Gallbladder (tissue), 1 donor: ENCODE measurements around the genes EPS8 and CAPZA3.

DNA sequence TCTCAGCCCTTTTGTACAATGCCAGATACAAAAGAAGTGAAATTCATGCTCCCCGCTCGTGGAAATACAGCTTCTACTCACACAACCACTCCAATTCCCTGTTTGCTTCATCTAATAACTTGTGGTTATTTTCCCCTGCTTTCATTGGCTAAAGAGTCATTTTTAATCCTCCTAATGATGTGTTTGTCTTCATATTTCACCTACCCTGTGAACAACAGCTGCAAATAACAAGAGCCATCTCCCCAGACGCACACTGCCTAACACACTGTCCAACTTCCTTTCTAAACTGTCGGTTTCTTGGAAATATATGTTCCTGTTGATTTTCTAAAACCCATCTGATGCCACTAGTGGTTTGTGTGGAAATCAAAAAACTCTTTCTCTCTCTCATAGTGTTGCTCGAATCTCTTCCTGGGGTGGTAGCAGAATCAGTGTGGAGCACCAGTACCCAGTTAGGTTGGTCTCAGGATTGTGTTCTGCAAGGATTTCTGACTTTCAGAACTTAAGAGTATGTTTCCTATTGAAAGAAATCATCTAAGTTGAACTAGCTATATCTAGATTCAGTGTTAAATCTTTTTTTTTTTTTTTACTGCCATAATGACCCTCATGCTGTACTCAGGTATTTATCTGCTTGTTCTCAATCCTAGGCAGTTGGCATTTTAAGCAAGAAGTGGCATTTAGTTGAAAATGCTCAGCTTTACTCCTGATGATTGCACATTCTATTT, 226.9 kb downstream of the EPS8 start:
- PRO-cap = no peak

DNA sequence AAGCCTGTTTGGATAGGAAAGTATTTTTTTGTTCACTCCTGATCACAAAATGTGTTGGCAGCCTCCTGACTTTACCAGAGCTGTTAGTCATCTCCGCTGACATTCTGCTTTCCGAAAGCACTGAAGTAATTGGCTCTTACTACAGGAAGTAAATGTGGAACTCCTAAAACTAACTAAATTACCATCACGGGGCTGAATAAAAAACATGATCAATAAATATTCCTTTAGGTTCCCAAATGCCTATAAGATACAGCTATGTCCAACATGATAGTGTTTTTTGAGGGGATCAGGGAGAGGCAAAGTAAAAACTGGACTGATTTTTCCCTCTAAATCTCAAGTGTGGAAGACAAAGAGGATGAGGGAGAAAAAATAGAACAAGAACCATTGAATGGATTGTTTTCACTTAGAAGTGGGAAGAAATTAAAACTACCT, 225.4 kb downstream of the EPS8 start:
- PRO-cap = no peak

DNA sequence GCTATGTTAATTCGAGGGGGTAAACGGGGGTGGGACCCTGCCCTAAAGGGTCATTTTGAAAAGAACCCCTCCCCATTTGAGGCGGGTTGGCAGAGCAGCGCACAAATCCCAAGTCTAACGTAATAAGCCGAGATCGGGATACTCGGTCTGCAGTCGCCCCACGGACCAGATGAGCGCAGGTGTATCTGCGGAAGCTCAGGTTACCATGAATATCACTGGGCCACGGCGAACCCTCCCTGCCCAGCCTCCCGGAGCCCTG, 592 bp downstream of the EPS8 start:
- PRO-cap = unidirectional peak, plus-strand start at position 152 of the sequence

DNA sequence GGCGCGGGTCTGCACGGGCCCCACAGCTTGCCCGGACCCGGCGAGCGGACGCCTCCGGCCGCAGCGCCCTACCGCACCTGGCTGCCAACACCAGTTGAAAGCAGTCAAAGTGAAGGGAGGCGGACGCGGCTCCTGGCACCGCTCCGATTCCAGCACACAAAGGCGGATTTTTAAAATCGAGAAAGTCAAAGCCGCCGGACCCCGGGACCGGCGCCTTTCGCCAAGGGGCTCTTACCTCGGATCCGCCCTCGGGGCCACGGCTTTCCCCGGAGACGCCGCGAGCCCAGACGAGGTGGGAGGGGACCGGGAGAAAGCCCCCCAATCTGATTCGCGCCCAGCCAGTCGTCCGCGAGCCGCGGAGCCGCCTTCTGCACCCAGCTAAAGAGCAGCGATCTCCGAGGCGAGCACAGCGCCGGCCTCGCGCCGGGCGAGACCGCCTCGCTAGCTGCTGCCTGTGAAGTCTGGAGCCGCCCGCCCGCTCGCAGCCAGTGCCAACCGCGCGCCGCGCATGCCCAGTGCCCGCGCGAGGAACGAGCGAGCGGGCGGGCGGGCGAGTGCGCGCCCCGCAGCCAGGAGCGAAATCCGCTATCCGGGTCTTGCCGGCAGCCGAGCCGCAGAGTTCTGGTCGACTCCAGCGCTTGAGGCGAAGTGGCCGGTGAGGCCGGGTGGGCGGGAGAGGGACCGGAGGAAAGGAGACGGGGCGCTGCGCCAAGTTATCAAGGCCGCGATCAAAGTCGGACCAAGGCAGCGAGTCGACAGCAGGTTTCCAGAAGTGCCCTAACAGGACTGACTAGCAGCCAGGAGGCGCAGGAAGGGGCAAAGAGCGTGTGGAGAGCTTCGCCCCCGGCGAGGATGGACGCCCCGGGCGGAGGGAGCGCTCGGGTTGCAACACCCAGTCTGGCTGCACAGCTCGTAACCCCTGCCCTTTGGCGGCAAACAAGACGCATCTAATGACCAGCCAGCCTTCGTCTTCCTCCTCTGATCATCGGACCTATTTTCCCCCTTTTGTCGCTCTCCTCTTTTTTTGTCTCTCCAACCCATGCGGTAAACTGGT, at the start of gene EPS8:
TSS of gene EPS8 (minus strand) at position 463 of the 1,054 bp plus-strand sequence.
- PRO-cap = bidirectional peak, plus-strand start at position 107 of the sequence, minus-strand start at position 83 of the sequence; bidirectional peak, plus-strand start at position 515 of the sequence, minus-strand start at position 463 of the sequence; bidirectional peak, plus-strand start at position 588 of the sequence, minus-strand start at position 623 of the sequence

- PRO-cap = no peak
Measured at GRCh38 chr12:15832177-15832586, 43.0 kb upstream of the EPS8 start.

DNA sequence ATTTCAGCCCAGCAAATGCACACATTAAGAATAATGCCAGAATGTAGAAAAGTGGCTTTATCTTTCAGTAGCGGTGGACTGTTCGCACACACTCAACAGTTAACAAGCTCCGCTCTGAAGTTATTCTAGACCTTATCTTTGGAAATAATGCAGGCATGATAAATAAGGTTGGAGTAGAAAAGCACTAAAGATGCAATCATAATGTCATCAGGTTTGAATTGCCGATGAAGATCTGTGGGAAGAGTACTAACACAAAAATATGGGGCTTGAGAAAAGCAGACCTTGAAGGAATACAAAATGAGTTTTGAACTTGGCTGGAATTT, 81.6 kb downstream of the DERA start:
- PRO-cap = no peak

DNA sequence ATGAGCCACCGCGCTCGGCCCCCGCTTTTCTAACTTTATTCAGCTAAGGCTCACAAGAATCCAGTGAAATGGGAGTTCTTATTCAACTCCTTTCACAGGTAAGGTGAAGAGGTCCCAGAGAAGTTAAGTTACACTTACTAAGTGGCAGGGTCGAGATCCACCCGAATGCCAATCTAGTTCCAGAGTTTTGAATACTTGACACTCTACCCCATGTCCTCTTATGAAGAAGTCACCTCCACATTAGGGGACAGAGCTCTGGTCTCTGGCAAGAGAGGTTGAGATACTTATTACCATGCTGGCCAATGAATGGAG, 2.5 kb downstream of the MGST1 start:
- PRO-cap = no peak

DNA sequence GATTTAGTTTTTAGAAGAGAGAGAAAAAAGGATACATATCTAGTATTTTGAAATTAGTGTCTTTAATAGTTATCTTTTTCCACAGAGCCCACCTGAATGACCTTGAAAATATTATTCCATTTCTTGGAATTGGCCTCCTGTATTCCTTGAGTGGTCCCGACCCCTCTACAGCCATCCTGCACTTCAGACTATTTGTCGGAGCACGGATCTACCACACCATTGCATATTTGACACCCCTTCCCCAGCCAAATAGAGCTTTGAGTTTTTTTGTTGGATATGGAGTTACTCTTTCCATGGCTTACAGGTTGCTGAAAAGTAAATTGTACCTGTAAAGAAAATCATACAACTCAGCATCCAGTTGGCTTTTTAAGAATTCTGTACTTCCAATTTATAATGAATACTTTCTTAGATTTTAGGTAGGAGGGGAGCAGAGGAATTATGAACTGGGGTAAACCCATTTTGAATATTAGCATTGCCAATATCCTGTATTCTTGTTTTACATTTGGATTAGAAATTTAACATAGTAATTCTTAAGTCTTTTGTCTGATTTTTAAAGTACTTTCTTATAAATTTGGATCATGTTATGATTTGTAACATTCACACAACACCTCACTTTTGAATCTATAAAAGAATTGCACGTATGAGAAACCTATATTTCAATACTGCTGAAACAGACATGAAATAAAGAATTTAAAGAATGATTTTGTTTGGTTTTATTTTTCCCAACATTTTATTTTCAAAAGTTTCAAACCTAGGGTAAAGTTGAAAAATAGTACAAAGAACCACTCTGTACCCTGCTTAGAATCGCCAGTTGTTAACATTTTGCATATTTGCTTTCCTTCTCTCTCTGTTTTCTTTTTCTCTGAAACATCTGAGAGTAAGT, 16.5 kb downstream of the MGST1 start:
- PRO-cap = no peak

GRCh38 chr12:18148867-18149455, 59.0 kb upstream of the RERGL start:
- PRO-cap = no peak

DNA sequence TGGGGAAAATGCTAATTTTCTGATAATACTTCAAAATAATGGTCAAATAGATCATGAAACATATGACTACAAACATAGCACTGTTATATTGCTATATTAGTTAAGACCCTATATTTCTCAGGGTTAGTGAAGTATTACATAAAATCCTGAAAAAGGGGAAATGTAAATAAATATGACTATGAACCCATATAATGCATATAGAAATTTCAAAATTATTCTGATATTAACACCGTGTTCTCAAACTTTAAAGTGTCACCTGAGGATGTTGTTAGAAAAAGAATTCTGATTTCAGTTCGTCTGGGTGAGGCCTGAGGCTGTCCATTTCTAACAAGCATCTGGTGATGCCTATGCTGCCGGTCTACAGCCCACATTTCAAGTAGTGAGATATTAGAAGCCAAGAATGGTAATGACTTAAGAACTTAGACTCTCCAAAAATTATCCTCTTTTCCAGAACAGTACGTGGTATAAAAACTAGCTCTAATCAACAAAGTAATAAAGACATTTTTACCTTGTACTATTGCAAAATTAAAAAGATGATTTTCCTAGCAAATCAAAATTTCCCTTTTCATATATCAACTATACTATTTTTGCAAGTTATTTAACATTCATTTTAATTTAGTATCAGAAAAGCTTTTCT, 34.9 kb downstream of the PIK3C2G start:
- PRO-cap = no peak

GRCh38 chr12:18737853-18738418, at the start of gene CAPZA3:
CAPZA3 (plus strand) TSS chr12:18738119.
- PRO-cap = no peak

GRCh38 chr12:19038088-19039002, 91.2 kb upstream of the PLEKHA5 start:
- PRO-cap = no peak

DNA sequence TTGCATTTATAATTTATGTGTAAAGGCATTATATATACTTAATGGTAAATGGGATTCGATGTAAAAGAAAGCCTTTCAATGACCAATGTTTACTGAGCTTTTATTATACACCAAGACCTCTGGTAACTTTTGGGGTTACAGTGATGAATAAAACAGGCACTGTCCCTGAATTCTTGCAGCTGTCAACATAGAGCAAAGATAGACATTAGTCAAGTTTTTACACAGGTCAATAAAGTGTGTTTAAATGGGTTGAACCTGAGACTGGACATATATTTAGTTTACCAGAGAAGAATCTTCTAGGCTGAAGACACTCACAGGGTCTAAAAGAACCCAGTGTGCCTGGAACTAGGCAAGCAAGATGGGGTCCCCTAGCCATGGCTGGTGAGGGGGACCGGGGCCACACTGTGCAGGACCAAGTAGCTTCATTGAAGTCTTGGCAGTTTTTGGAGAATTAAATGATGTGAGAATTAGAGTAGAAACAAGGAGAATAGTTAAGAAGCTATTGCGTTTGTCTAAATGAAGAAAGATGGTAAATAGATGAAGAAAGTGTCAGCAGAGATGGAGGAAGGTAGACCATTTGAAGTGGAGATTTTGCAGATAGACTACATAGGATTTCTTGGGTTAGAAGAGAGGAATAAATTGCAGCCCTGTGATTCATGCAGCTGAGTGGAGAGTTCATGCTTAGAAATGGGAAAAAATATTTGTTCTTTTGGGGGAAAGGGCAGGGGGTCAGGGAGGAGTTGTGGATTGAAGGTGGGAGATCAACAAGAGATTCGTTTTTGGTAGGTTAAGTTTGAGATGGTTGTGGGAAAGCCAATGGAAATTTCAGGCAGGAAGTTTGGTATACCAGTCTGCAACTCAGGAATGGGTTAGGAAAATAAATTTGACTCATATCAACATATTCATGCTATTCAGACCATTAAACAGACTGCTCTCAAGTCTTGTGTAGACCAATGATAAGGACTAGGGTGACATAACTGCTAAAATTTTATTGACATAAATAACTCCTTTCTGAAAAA, 59.6 kb downstream of the PLEKHA5 start:
- PRO-cap = no peak

DNA sequence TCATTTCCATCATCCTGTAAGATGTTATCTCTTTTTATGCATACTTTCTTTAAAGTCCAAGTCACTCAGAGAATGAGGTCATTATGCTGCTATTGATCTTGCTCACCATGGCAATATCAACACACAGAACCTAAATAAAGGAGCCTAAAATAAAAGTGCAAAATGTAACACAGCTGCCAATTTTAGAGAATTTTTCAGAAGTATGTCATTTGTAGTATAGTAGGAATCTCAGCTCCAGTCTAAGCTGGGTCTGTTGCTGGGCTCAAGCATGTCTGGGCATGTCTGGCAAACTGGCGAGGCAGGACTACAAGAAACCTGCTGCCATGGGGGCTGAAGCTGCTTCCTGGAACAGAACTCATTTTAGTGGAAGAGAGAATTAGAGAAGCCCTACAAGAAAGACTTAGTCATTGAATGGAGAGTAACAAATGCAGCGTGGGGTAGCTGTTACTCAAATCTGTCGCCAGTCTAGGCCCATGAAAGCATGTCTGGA, 7.5 kb upstream of the AEBP2 start:
- PRO-cap = no peak

- PRO-cap = no peak
Measured at GRCh38 chr12:19519298-19520022, 80.2 kb downstream of the AEBP2 start.

DNA sequence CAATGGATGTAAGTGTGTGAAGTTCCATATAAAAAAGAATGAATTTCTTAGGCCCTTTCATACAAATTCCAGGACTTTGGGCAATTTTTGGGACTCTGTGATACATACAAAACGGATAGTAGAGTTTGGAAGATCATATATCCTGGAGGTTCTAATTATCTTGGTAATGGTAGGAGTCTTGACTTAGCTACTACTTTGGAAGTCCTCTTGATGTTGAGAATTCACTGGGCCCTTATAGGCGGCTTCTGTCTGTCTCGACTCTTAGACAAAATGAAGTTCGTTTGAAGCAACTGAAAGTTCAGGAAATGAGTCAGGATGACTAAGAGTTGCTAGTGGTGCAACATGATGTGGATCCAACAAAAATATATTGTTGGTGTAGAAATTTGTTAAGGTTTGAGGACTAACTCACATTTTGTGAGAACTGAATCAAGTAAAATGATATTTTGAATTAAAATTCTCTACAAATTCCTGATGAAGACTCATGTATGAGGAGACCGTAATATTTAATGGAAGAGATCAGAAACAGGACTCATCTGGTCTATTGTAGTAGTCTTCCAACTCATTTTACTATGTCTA, 272.7 kb downstream of the AEBP2 start:
- PRO-cap = no peak

DNA sequence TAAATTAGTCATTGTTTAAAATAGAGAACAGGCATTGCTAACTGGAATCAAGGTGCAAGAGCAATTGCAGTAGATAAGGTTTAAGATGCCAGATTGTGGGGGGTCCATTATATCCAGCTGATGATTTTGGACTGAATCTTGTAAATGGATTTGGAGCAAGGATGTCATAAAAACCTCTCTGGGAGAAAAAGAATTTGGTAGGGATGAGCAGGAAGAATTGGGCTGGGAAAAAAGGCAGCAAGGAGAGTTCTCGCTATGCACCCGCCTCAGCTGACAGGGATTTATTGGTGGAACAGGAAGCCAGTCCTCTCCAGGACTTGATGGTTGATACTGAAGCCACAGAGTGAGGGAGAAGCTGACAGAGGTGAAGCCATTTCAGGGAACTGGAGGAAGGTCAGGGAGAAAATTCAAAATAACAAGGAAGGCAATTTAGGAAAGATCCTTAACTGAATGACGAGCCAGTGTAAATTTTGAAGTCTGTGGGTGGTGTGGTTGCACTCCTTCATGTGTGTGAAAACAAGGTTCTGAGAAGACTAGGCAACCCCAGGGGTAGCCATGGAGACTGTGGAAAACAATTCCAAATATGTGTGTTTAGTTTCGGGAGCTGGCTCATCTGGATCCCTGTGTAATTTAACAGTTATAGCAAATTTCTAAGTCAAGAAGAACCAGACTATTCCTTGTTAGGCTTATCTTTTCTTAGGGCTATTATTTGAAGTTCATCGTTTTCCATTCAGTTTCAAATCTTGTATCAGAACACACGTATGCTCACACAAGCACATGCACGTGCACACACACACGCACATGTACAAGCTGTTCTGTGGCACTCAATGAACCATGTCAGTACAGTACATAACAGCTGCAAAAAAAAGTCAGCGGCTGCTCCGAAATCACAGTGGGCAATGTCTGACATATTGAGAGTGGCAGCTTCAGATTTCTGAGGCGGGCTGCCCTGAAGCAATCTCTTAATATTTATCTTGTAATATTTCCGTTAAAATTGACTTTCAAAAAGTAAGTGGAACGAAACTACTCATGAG, 411.0 kb downstream of the AEBP2 start:
- PRO-cap = no peak

- PRO-cap = no peak
Measured at GRCh38 chr12:19869423-19869815, 430.1 kb downstream of the AEBP2 start.

DNA sequence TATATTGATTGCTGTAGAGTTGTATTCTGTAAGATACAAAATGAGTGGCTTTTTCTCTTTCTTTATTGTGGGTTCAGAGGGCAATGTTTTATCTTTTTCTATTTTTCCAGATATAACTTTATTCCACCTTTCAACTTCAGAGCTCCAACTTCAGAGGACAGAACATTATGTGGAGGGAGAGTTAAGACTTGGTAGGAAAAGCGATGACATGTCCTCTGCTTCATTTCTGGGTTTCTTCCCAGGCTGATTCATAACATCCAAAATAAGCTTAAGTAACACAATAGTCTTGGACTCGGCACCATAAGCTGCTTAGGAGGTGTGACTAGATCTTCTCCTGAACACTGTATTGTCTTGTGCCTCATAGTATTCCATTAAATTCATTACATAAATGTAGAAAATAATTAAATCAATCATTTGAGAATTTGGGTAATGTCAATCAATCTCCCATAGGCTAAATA, 95.6 kb upstream of the PDE3A start:
- PRO-cap = no peak

- PRO-cap = no peak
Measured at GRCh38 chr12:20439637-20440199, 71.4 kb downstream of the PDE3A start.